B cell (primary cell): ENCODE results near the genes SIPA1L2 and KCNK1.

DNA sequence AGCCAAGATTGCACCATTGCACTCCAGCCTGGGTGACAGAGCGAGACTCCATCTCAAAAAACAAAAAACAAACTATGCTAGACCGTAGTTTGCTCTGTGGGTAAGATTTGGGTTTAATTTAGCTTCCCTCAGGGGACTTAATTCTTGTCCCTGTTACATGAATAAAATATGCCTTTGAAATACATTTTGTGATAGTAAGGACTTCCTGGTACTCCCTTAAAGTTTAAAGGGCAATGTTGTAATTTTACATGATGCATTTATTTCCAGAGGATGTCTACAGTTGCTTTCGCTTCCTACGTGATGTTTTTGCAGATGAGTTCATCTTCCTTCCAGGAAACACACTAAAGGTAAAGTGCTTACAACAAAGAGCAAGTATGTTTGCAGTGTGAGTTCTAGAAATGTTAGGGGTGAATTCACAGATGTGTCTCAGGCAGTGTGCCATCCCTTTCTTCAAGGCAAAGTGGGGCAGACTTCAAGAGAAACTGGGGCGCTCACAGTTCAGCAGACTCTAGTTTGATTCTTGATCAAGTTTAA is 31.1 kb downstream of the GNPAT start:
- PRO-cap: no peak
- CAGE, long polyA plus RNA: no peak

GRCh38 chr1:231277963-231278607 is 37.1 kb downstream of the GNPAT start:
- PRO-cap: no peak
- CAGE, long polyA plus RNA: no peak

- PRO-cap: no peak
- CAGE, long polyA plus RNA: no peak
These were observed 47.8 kb downstream of the GNPAT start for GRCh38 chr1:231288742-231289182.

- PRO-cap: no peak
- CAGE, long polyA plus RNA: no peak
These were observed 25.2 kb downstream of the EGLN1 start for GRCh38 chr1:231396838-231397358.

- PRO-cap: unidirectional peak, plus-strand start at chr1:231420385
- CAGE, long polyA plus RNA: no peak
These were observed 2.4 kb downstream of the EGLN1 start for GRCh38 chr1:231419379-231420458.

DNA sequence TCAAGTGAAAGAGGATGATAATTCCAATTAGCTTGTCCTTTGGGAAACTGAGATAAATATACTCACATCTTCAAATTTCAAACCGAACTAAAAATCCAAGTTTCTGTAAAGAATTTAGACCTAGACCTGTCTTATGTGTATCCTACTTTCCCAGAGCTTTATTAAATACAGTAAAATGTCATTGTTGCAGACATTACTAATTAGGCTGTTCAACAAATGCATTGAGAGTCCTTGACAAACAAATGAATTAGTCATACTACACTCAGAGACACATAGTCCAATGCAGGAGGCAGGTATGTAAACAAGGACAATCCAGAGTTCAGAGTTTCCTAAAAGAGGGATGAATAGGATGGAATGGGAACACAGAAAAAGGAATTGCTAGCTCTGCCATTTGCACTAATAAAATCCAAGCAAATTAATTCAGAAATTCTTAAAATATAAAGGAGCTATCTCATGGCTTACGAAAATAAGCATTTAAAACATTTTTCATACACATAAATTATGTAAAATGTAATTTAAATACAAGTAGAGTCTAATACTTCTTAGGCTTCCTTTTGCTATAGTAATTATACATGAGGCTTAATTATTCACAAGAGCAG is 1.6 kb upstream of the EGLN1 start:
- PRO-cap: no peak
- CAGE, long polyA plus RNA: no peak

- PRO-cap: no peak
- CAGE, long polyA plus RNA: no peak
These were observed 6.4 kb downstream of the TSNAX start for GRCh38 chr1:231534825-231535356.

GRCh38 chr1:232378652-232379401 is 251.1 kb downstream of the SIPA1L2 start:
- PRO-cap: no peak
- CAGE, long polyA plus RNA: no peak

- PRO-cap: no peak
- CAGE, long polyA plus RNA: no peak
These were observed 9.6 kb downstream of the SIPA1L2 start for GRCh38 chr1:232620190-232620850.

- PRO-cap: unidirectional peak, minus-strand start at chr1:232630126
- CAGE, long polyA plus RNA: no peak
These were observed at the start of gene SIPA1L2 for GRCh38 chr1:232629751-232630214. TSS of gene SIPA1L2 (minus strand) at chr1:232630133.

DNA sequence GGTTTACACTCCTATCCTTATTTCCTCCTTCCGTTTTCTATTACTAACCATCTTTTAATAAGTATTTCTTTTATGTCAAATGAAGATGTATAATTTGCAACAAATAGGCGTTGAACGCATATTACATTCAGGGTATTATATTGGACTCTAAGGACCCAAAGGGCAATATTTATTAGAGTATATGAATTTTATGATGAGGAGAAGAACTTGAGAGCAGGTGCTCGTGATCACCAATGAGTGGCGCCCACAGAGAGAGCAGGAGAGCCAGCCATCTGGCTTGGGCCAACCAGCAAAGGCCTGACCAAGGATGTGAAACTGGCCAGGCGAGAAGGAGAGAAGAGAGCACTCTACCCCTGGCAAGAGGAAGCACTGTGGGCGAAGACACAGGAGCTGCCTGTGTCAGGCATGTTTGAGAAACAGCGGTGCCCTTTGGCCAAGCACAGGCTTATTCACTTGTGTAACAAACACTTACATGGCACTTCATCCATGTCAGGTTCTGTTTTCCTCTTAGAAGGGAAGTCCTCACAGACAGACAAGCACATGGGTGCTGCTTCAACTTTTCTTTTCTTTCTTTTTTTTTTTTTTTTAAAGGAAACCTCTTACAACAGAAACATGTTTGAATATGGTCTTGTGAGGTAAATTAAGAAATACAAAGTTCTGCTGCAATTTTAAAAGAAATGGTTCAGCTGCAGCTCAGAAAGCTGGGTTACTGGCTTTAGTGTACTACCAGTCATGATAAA is 4.2 kb upstream of the SIPA1L2 start:
- PRO-cap: no peak
- CAGE, long polyA plus RNA: no peak

GRCh38 chr1:232903972-232904587 is 46.3 kb upstream of the NTPCR start:
- PRO-cap: no peak
- CAGE, long polyA plus RNA: no peak

DNA sequence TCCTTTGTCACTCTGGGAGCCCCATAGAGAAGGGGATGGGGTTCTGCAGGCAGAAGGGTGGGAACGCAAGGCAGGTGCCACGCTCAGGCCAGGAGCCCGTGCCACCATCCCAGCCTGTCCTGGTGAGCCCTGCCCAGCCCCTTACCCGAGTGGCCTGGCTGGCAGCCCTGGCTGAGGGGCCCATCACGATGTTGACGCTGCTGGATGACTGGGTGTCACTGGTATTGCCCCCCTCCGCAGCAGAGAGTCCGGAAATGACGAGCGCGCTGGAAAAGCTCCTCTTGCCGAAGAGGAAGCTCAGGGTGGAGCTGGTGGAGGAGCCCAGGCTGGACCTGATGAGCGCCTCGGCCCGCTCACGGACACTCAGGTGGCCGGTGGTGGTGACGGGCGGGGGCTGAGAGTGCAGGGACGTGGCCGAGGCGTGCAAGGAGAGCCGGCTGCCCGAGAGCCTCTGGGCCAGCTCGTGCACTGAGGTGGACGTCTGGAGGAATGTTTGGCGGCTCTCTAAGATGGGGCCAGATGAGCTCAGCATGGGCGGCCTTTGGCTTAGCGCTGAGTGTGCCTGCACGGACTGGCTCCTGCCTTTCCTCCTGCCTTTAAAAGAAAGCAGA is 35.6 kb downstream of the NTPCR start:
- PRO-cap: no peak
- CAGE, long polyA plus RNA: no peak

DNA sequence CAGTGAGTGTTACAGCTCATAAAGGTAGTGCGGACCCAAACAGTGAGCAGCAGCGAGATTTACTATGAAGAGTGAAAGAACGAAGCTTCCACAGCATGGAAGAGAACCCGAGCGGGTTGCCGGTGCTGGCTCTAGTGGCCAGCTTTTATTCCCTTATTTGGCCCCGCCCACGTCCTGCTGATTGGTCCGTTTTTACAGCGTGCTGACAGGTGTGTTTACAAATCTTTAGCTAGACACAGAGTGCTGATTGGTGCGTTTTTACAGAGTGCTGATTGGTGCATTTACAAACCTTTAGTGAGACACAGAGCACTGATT is 68.3 kb downstream of the MAP3K21 start:
- PRO-cap: no peak
- CAGE, long polyA plus RNA: no peak

- PRO-cap: no peak
- CAGE, long polyA plus RNA: no peak
These were observed 93.5 kb upstream of the KCNK1 start for GRCh38 chr1:233520254-233520962.

GRCh38 chr1:233614034-233614563 is at the start of gene KCNK1:
TSS of gene KCNK1 (plus strand) at chr1:233614106.
- PRO-cap: no peak
- CAGE, long polyA plus RNA: no peak

- PRO-cap: no peak
- CAGE, long polyA plus RNA: no peak
These were observed 24.6 kb downstream of the KCNK1 start for GRCh38 chr1:233638305-233639053.

- PRO-cap: no peak
- CAGE, long polyA plus RNA: no peak
These were observed 93.6 kb downstream of the KCNK1 start for GRCh38 chr1:233707158-233708239.

DNA sequence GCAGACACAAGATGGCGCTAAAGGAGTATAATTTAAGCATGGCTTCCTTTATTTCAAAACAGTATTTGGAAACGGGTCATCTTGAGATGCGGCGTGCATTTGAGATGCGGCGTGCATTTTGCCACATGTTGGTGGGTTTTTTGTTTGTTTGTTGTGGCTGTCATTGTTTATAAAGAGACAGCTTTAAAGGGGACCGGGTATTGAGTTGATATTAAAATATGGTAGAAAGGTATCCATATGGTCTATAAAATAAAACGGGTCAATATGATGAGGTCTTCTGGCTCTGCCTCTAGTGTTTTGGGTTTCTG is 210.2 kb downstream of the SLC35F3 start:
- PRO-cap: no peak
- CAGE, long polyA plus RNA: no peak

GRCh38 chr1:234214950-234215558 is 158.2 kb upstream of the COA6 start:
- PRO-cap: no peak
- CAGE, long polyA plus RNA: no peak